ENCODE measurements around the genes ADISSP and SPEF1.

- PRO-cap, result no peak
Observed at GRCh38 chr20:3199881-3200664, 4.4 kb downstream of the DDRGK1 start.

- PRO-cap, result no peak
Observed at GRCh38 chr20:3545468-3545836, 74.6 kb downstream of the ATRN start.

DNA sequence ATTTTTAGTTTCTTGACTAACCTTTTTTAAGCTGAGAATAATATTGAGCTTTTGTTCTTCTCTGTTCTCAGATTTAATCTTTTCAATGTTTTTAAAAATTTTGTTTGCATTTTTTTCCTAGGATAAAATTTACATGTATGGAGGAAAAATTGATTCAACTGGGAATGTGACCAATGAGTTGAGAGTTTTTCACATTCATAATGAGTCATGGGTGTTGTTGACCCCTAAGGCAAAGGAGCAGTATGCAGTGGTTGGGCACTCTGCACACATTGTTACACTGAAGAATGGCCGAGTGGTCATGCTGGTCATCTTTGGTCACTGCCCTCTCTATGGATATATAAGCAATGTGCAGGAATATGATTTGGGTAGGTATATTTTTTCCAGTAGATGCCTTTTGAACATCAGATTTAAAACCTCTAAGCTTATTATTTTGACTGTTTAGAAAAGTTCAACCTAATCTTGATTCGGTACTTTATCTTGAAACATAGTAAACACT, 89.8 kb downstream of the ATRN start:
- PRO-cap, result no peak

GRCh38 chr20:3729923-3730630, 2.4 kb upstream of the HSPA12B start:
- PRO-cap, result no peak

DNA sequence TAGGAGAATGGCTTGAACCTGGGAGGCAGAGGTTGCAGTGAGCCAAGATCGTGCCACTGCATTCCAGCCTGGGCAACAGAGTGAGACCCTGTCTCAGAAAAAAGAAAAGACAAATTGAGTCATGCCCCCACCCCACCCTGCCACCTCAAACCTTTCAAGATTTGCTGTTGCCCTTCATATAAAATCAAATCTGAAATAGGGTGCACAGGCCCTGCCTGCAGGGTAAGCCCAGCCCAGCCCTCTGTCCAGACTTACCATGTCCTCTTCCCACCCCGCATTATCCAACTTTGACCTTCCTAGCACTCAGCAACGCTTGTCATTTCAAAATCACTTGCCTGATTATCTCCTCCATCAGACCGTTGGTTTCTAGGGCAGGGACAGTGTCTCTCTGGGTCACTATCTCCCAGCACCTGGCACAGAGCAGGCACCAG, 5.4 kb downstream of the HSPA12B start:
- PRO-cap, result no peak

GRCh38 chr20:3767479-3768259, at the start of gene ADISSP:
TSS of gene ADISSP (minus strand) at chr20:3767753.
- PRO-cap, result bidirectional peak, plus-strand start at chr20:3767952, minus-strand start at chr20:3767775

DNA sequence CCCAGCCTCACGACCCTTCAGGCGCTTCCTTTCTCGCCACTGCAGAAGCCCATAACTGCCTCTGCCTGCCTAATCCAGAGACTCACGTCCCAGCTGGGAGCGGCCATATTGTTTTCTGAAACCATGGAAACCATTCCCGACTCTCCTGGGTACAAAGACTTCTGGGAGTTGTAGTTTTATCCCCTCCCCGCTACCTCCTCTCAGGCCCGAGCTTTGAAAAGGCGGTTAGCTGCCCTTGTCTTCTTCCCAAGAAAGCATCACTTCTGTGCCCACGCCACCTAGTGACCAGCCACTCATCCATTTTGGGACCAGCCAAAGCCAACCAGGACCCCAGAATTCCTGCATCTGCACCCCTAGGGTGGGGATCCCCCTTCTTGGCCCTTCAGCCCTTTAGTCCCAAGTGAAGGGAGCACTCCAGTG, at the start of gene SPEF1:
TSS of gene SPEF1 (minus strand) at position 117 of the 420 bp plus-strand sequence.
- PRO-cap, result no peak

- PRO-cap, result no peak
Observed at GRCh38 chr20:3800431-3801142, 4.5 kb downstream of the CDC25B start.

GRCh38 chr20:3821184-3821592, 841 bp downstream of the AP5S1 start:
- PRO-cap, result no peak

DNA sequence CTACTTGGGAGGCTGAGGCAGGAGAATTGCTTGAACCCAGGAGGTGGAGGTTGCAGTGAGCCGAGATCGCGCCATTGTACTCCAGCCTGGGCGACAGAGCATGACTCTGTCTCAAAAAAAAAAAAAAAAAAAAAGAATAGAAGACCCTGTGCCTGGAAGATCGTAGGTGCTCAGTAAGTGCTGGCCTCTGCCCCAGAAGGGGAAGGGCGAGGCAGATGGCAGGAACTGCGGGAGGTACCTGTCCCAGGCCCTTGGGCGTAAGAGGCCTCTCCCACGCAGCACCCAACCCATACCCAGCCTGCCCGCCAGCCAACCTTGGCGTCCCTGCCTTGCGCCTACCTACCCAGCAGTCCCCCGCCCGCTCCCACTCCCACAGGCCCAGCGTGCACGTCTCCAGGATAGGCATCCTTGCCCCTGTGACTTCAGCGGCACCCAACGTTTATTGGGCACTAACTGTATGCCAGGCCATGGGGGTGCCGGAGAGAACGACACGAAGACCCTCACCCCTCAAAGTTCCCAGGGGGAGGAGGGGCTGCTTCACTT, 558 bp upstream of the MAVS start:
- PRO-cap, result no peak

GRCh38 chr20:3866374-3867301, 20.0 kb downstream of the MAVS start:
- PRO-cap, result no peak

GRCh38 chr20:3933260-3933737, 44.1 kb downstream of the PANK2 start:
- PRO-cap, result no peak

DNA sequence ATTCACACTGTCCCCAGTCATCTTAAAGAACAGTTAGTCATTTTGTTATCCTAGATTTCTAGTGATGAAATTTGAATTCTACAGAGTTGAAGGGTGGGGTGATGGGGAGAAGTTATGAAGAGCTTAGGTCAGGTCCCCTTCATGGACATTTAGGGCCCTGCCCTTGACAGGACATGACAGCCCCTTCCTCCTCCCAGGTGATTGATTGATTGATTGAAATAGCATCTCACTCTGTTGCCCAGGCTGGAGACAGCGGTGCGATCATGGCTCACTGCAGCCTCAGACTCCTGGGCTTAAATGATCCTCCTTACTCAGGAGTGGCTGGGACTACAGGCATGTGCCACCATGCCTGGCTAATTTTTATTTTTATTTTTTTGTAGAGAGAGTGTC, 40.7 kb downstream of the SMOX start:
- PRO-cap, result no peak

- PRO-cap, result no peak
Observed at GRCh38 chr20:4613493-4614354, 72.5 kb upstream of the PRNP start.

- PRO-cap, result no peak
Observed at GRCh38 chr20:4666012-4666705, 20.1 kb upstream of the PRNP start.

- PRO-cap, result no peak
Observed at GRCh38 chr20:4720613-4721264, 970 bp upstream of the PRND start.

GRCh38 chr20:4779543-4780034, 43.8 kb downstream of the RASSF2 start:
- PRO-cap, result no peak

GRCh38 chr20:4792435-4792862, 31.0 kb downstream of the RASSF2 start:
- PRO-cap, result no peak

DNA sequence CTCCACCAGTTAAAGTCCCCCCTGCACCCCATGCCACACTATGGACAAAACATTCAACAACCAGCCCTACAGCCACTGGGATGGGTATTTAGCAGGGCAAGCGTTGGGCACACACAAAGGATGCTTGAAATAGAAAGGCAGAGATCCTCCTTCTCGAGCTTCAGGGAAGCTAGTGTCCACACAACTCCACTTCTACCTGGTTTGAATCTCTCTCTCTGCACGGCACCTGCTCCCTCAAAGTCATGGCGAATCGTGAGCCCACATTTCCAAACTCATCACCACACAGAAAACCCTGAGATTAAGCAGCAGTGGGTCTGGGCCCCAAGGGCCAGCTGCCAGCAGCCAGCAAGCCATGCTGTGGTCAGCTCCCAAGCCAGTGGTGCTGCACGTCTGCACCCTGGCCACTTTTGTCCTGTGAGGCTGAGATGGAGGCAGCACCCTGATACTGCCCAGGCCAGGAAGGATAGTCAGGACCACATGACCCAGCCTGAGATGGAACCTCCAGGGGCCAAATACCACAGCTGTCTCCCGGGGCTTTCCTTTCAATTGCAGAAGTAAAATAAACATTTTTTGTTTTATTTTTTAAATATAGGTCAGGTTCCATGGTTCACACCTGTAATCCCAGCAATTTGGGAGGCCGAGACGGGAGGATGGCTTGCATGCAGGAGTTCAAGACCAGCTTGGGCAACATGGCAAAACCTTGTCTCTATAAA, 7.8 kb downstream of the RASSF2 start:
- PRO-cap, result no peak

DNA sequence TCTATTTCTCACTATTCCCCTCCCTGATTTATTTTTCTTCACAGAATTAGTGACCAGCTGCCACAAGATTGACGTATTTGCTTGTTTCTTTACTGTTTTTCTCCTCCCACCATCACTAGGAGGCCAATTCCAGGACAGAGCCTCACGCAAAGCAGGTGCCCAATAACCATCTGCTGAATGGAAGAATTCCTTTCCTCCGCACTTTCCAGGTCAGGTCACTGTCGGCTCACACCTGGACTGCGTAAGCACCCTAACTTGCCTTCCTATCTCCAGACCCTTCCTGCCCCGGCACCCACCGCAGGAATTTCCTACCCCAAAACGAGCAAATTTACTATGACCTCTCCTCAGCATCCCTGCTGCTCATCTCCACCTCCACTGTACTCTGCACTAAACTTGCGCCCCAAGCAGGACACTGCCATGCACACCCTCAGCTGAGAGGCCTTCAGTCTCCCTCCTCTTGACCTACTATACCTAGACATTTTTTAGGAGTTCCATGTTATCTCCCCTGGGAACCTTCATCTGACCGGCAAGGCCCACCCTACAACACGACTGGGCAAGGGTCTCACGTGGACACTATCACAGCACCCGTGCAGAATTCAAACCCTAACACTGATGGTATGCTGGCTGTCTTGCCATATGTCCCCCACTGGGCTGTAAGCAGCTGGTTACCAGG, 75.8 kb downstream of the SLC23A2 start:
- PRO-cap, result no peak

Data from LUHMES (cell line).